Sternocleidomastoid (tissue), 1 donor: ENCODE results near the genes ANKRD35 and ANKRD34A.

- PRO-cap = no peak
These were observed 66.1 kb upstream of the ADAM30 start for GRCh38 chr1:119962389-119962863.

GRCh38 chr1:119988656-119988916 lies 80.9 kb downstream of the NOTCH2 start:
- PRO-cap = no peak

DNA sequence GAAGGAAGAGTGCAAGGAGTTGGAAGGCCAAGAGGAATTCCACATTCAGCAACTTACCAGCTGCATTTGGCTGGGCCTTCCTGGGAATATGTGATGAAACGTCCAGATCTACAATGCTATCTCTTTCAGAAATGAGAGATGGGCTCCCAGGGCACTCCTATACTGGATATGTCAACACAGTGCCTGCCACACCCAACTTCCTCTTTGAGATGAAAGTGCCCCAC lies 31.0 kb upstream of the NOTCH2 start:
- PRO-cap = no peak

- PRO-cap = unidirectional peak, plus-strand start at chr1:120341067
These were observed 74.2 kb upstream of the NBPF8 start for GRCh38 chr1:120340504-120341230.

DNA sequence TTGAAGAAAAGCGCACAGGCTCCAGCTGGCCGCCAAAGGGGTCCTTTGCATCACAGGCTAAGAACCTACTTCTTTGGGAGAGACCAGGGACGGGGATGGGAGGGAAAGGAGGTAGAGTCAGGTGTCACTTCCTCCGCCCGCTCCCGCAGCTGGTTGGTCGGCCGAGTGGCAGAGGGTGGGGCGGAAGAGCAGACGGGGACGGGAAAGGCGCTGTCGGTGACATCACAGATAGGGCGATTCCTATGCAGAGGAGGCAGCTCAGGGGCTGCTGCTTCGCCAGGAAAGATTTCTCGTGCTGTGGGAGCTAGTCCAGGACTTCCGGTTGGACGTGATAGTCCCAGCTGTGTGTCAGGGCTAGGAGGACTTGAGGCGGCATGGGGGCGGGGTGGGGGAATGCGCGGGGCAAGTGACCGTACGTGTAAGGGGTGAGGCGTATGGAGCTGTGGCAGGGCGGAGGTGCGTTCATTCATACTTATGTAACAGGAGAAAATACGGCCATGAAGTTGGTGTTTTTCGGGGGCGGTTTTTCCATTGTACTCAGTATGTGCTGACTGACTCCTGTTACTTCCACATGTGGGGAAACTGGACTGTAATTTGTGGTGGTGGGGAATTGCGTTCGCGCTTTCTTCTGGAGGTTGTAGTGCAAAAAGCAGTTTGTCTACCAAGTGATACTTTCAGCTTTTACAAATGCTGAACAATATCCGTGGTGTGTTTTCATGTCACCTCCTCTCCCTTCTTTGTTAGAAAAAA lies 60.1 kb upstream of the NBPF8 start:
- PRO-cap = unidirectional peak, plus-strand start at position 469 of the sequence

GRCh38 chr1:120557085-120557496 lies 142.3 kb downstream of the NBPF8 start:
- PRO-cap = no peak

DNA sequence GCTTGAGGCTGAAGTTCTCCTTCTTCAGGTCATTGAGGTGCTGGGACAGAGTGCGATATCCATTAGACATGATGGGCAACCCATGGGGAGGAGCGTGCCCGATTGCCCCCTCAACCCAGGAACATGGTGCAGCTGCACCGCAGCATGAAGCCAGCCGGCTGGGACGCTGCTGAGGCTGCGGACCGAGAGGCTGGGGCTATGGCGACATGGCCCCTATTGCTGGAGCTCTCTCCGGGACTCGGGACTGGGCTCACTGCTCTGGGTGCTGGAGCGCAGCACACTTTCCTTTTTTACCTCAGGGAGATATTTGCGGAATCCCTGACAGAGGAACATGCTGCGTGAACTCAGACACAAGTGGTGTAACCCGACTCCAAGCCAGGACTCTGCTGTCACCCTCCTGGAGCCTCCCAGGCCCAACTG lies 103.3 kb upstream of the NOTCH2NLR start:
- PRO-cap = no peak

DNA sequence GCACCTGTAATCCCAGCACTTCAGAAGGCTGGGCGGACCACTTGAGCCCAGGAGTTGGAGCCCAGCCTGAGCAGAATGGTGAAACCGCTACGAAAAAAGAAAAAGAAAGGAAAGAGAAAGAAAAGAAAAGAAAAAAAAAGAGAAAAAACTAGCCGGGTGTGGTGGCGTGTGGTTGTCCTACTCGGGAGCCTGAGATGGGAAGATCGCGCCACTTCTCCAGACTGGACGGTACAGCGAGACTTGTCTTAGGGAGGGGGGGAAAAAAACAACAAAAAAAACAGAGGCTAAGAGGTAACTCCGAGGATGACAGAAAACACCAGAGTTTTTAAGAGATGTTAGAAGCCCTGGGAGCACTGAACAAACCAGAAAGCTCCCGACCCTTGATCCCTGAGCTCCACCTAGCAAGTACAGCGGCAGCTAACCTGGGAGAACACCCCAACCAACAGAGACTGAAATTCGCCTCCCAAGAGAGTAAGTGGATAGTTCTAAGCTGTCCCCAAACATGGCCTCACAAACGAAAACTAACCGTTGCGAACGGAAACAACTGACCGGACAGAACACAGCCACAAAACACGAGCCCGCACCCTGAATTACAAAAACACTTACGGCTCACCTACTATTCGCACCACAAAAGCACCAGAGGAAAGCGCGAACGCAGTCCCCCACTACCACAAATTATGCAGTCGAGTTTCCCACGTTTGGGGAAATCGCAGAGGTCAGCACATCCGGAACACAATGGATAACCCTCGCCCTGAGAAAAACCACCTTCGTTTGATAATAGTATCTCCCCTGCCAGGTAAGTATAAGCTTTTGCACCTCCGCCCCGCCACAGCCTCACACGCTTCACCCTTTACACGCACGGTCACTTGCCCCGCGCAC lies 39.1 kb upstream of the PPIAL4A start:
- PRO-cap = no peak

DNA sequence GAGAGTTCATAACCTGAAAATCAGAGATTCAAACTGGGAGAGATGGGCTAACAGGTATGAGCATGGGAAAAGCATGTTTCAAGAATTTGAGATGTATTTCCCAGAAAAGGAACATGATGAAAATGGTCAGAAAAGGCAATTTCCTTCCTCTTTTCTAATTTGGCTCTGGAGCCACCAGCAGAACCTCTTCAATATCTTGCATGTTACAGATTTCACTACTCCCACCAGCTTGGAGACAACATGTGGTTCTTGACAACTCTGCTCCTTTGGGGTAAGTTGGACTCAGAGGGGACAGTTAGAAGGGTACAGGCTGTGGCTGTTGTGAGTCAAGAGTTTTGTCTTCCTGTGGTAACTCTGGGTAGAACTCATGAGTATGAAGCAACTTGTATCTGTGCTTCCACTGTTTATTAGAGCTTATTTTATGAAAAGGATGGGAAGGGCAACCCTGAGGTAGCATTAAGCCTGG lies 97.0 kb downstream of the FAM72B start:
- PRO-cap = no peak

GRCh38 chr1:121521967-121522246 lies 337.1 kb downstream of the SRGAP2C start:
- PRO-cap = no peak

- PRO-cap = no peak
These were observed 123.4 kb downstream of the PPIAL4E start for GRCh38 chr1:144250055-144250507.

DNA sequence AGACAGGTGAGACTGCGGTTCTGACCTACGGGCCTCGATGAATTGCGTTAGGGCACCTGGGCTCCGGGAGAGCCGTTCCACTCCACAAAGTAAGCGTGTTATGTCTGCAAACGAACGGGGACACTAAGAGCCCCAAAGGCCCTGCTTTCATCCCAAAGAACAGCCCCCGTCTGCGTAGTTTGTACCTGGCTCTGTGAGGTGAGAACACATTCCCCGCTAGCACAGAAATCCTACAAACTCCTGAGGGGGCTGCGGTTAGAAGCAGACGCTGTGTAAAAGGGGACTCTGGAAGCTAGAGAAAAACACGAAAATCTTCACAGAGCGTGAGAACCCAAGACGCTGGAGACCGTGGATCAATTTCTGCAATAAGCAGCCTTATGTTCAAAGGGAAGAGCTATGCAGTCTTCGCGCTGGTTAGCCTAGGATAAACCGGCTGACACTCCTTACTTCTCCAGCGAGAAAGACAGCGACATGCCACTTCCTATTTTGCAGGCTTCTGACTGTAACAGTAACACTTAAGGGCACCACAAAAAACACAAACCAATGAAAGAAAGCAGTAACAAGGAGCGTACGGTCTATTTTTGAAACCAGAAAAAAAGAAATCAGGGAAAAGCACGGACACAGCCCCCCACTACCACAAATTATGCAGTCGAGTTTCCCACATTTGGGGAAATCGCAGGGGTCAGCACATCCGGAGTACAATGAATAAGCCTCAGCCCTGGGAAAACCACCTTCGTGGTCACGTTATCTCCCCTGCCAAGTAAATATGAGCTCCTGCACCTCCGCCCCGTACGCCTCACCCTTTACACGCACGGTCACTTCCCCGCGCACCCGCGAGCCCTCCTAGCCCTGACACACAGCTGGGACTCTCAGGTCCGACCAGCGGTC lies 41.3 kb upstream of the PPIAL4F start:
- PRO-cap = bidirectional peak, plus-strand start outside the sequence, minus-strand start at position 755 of the sequence

DNA sequence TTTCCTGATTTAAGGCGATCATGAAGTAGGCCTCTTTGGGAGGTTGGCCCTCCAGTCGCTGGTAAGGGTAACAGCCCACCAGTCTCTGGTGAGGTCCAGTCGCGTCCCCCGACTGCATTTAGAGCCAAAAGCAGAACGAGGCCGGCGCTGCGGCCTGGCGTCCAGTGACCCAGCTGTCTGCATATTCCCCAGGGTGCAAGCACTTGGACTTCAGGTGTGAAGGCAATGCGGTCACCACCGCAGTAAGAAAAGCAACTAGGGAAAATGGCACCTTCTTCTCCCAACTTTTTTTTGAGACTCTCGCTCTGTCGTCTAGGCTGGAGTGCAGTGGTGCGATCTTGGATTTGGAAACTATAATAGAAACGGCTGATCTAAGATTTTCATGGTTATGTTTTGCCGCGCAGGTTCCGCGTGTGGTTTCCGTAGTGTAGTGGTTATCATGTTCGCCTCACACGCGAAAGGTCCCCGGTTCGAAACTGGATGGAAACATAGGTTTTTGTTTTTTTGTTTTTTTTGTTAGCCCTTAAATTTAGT lies 61.0 kb downstream of the FAM72D start:
- PRO-cap = no peak

GRCh38 chr1:145169375-145170082 lies 72.4 kb downstream of the PPIAL4D start:
- PRO-cap = no peak

DNA sequence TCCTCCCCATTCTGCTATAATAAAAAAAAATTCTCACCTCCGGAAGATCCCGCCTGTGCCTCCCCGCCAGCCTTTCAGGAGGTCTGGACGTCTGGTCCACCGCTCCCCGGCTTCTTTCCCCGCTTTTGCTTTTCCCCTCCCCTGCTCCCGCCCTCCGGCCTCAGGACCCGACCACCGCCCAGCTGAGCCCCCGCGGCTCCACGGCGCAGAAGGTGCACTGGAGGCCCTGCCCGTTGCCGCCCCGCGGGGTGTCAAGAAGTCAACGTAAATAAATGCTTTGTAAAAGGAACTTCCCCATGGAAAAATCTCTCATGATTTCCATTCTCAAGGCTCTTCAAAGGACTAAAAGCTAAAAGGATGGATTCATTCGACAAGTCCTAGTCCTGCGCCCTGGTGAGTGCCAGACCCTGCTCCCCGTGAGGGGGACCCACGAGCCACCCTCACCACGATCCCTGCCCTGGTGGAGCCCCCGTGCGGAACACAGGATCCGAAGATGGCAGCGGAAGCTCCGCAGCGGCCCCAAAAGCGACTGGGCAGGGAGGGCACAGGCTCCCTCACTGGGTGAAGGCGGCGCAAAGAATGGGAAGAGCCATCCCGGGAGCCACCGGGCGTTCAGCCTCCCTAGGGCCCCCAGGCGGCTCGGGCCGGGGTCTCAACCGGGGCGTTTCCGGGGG lies 45.0 kb upstream of the PPIAL4D start:
- PRO-cap = no peak

GRCh38 chr1:145885617-145886468 lies at the start of gene ANKRD35:
ANKRD35 (minus strand) TSS chr1:145885866.
- PRO-cap = unidirectional peak, plus-strand start at chr1:145886193

DNA sequence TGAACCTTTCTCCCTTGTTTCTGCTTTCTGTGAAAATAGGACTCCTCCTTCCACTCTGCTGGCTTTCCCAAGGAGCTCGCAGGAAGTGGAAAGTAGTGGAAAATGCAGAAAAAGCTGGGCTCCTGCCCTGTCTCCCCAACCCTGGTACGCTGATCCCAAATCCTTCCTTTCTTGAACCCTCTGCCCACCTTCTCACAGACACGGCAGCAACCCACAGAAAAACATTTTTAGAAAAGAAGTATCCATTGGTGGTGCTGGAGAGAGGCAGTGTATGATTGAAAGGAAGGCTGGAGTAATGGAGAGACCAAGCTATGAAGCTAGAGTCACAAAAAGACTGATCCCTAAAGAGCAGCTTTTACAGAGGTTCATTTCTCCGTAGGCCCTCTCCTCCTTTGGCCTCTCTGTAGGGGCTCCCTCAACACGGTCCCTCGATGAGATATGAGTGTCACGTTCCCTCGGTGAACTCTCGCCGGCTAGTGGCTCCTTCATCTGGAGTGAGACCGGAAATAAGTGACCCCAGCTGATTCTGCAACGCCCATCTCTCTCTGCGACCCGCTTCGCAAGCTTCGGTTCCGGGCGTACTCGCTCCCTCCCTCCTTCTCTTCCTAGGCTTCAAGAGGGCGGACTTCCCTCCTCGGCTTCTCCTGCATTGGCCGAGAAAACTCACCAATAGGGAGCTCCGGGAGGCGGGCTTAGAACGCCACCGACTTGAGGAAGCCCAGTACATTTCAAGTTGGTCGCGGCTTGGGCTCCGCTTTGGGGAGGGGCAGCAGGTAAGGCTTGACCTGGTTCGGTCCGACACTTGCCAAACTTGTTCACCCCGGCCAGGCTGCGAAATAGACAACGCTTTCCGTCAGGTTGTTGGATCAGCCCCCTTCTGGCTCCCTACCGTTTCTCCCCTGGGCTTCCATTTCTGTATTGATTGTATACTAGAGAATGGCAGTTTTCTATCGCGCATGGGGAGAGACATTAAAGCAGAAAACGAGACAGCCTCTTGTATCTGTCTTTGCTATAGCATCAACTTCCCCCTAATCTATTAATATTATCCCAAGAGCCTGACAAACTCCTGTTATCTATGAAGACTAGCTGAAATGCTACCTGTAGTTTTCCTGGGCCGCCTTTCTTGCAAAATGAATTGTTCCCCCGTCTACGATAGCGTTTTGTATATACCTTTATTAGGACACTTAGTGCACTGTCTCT lies at the start of gene ANKRD34A:
ANKRD34A (minus strand) TSS at position 580 of the 1,200 bp plus-strand sequence.
- PRO-cap = bidirectional peak, plus-strand start at position 695 of the sequence, minus-strand start at position 580 of the sequence

- PRO-cap = no peak
These were observed 12.5 kb downstream of the TXNIP start for GRCh38 chr1:145983812-145984360.

DNA sequence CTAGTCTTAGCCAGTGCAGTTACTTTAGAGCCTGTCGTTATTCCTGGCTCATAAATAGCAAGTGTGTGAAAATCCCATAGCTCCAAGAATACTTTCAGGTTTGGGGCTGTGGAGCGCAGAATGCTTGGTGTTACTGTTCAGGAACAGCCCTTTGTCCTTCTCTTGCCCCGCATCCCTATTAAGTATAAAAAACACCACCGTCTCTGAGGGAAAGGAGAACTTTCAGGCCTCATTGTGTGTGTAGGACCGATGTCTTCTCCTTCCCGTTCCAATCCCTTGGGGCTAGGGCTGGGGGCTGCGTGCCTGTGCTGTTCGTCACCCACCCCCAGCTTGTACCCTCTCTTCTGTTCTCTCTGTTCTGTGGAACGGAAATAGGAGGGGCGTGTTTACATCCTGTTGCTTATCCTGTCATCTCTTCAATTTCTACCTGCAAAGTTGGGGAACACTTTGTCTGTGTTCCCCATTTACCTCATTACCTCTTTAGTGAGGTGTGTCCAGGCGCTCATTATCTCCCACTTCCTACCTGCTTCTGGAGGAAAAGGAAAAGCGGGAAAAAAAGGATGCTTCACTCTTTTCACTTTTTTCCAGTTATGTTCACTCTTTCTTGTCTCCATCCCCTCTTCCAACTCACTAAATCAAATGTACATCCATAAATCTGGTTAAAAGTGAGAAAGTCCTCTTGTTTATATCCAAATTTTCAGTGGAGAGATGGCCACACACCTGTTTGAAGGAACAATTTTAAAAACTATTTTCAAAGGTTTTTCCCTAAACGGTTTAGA lies 812 bp upstream of the TXNIP start:
- PRO-cap = bidirectional peak, plus-strand start at position 271 of the sequence, minus-strand start at position 278 of the sequence

GRCh38 chr1:146036933-146037590 lies 15.5 kb upstream of the HJV start:
- PRO-cap = no peak